Mesangial cell (primary cell): ENCODE results near the gene SAMD5.

DNA sequence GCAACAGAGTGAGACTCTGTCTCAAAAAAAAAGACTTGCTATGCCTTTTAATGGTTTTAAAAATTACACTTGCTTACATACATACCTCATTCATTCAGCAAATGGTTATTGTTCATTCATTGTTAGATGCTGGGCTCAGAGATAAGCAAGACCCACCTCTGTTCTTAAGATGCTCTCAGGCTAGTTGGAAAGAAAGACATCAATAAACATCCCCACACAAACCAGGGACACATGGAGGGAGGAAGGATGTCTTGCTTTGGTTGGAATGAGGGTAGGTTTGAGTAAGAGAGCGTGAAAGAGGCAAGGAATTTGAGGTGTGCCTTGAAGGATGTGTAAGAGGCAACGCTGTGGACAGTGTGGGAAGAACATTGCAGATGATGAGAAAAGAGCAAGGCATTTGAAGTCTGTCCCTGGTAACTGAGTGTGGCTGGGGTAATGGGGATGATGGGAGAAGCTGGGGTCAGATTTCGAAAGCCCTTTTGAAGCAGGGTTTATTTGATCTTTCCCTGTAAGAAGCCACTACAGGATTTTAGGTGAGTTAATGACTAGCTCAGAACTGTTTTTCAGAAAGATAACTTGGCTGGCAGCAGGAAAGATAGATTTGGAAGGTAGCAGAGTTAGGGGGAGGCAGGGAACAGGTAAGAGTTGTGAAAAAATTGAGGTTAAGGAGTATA, 17.5 kb downstream of the UTRN start:
- RAMPAGE, long total RNA = no peak

GRCh38 chr6:144325340-144325804, 40.2 kb downstream of the UTRN start:
- RAMPAGE, long total RNA = no peak

GRCh38 chr6:144565120-144565544, 280.0 kb downstream of the UTRN start:
- RAMPAGE, long total RNA = no peak

- RAMPAGE, long total RNA = no peak
Observed at GRCh38 chr6:144623670-144624469, 338.7 kb downstream of the UTRN start.

GRCh38 chr6:144977116-144978013, 692.2 kb downstream of the UTRN start:
- RAMPAGE, long total RNA = no peak

DNA sequence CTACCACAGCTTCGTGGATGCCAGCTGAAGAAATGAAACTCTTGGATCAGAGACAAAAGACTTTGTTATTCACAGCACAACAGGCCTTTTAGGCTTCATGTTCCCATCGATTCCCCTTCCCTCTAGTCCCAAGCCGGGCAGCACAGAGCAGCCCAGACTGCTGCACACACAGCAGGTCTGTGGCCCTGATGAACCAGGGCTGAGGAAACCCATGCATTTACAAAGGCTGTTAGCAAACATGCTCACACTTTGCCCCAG, 468.4 kb downstream of the EPM2A start:
- RAMPAGE, long total RNA = no peak

- RAMPAGE, long total RNA = no peak
Observed at GRCh38 chr6:145813571-145814593, 713 bp downstream of the FBXO30 start.

DNA sequence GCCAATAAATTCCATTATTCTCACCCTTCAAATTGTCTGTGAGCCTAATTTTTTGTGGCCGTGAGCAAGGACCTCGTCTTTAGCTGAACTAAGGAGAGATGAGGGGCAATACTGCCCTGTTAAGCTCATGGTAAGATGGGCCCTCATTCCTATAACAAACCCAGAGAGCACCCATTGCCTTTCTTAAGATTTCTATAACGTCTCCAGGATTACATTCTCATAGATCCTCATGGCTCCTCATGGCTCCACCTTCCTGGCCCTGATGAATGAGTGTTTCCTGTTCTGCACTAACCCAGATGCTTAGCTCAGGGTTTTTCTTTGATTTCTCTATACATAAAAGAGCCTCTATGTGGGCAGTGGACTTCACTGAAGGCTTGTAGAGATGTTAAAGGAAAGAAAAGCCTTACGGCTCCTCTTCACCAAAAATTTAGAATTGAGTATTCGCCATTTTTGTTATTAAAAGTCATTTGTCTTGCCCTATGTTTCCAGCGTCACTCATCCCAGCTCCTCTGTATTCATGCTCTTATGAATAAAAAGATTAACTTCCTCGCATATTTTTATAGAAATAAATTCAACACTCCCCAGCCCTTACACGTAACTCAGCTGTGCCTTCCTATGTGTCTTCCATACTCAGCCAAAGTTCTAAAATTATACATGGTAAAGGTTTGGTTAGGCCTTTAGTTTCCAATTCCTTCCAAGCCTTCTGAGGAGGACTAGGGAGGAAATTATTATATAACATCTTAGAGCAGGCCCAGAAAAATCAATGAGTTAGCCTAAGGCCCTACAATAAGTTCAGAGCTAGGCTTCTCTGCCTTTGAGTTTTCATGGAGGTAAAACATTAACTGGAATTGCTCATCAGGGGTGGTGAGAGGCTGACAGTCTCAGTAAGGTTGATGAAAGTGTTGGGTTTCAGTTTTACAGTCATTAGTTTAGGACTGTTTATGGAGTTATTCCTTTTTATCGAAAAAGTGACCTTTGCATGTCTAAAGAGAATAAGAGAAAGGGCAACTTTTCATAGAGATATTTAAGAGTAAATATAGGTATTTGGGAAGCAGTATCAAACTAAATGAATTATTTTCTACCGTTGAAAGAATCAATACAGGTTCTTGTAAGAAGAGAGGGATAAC, 285.7 kb downstream of the ADGB start:
- RAMPAGE, long total RNA = no peak

- RAMPAGE, long total RNA = no peak
Observed at GRCh38 chr6:146889253-146889644, 290.5 kb downstream of the ADGB start.

GRCh38 chr6:146913488-146914329, 290.5 kb upstream of the STXBP5 start:
- RAMPAGE, long total RNA = no peak

- RAMPAGE, long total RNA = no peak
Observed at GRCh38 chr6:147202267-147203348, 1.6 kb upstream of the STXBP5 start.

GRCh38 chr6:147211423-147211838, 7.2 kb downstream of the STXBP5 start:
- RAMPAGE, long total RNA = no peak

GRCh38 chr6:147238250-147239095, 34.3 kb downstream of the STXBP5 start:
- RAMPAGE, long total RNA = no peak

- RAMPAGE, long total RNA = no peak
Observed at GRCh38 chr6:147251471-147252202, 47.4 kb downstream of the STXBP5 start.

DNA sequence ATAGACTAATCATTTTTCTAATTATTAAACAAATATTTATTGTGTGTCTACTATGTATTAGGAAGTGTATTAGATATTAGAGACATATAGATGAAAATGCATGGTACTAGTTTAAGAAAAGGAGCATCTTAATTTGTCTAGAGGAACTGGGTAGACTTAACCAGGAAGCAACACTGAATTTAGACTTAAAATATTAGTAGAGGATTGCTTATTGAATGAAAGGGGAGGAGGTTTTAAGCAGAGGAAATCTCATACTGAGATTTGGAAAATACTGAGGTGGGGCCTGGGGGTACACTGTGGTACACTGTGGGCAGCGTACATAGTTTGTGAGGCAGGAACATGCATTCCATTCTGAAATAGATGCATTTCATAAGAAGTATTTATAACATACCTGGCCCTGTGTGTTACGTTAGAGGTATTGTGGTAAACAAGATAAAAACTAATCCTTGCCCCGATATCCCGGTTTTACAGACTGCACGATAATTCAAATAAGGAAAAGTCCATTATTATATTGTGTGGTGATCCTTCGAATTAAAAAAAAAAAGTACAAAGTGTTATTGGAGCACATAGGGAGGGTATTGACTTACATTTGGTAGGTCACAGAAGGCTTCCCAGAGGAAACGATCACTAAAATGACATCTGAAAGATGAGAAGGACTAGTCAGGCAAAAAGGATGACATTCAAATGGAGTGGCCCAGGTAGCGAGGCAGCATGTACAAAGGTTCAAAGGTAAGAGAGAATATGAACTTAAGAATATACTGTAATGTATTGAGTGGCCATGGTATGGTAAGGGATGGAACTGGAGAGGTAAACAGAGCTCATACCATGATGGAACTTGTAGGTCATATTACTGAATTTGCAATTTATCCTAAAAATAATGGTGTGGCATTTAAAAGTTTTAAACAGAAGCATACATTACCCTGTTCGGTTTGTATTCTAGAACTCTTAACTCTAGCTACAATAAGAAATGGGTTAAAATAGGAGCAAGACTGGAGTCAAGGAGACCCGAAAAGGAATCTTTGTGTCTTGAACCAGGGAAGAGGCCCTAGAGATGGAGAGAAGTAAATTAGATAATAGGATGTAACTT, 61.5 kb downstream of the STXBP5 start:
- RAMPAGE, long total RNA = no peak

GRCh38 chr6:147308418-147309218, 104.4 kb downstream of the STXBP5 start:
- RAMPAGE, long total RNA = no peak

- RAMPAGE, long total RNA = no peak
Observed at GRCh38 chr6:147317931-147318675, 113.9 kb downstream of the STXBP5 start.

DNA sequence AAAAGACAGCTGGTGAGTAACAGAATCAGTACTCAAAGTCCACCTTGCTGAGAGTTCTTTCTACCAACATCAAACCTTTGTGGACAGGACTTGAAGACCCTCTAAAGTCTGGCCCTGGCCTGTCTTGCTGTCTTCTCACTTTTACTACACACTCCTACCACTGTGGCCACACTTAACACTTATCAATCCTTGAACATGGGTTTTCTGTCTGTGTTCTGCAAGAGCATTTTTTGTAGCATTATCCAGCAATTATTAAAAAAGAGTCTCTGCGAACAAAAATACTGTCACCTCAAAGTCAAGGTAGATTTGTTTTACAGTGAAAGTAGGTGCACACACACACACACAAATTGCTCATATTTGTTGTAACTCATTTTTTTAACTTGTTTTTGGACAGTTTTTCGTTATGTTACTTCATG, 119.6 kb downstream of the STXBP5 start:
- RAMPAGE, long total RNA = no peak

DNA sequence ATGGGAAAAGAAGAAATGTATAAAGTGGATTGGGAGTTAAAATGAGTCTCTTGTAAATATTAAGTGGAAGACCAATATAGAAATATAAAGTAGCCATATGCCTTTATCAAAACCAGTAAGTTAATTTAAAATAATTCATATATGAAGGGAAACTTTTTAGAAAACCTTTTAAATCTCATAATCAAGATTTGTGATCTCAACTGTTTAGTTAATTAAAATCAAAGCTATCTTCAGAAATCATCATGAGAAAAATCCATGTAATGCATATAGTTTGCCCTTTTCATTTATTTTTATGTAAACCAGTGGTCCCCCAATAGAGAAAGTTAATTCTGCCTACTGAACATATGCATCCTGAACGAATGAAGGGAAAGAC, 132.5 kb downstream of the STXBP5 start:
- RAMPAGE, long total RNA = no peak

DNA sequence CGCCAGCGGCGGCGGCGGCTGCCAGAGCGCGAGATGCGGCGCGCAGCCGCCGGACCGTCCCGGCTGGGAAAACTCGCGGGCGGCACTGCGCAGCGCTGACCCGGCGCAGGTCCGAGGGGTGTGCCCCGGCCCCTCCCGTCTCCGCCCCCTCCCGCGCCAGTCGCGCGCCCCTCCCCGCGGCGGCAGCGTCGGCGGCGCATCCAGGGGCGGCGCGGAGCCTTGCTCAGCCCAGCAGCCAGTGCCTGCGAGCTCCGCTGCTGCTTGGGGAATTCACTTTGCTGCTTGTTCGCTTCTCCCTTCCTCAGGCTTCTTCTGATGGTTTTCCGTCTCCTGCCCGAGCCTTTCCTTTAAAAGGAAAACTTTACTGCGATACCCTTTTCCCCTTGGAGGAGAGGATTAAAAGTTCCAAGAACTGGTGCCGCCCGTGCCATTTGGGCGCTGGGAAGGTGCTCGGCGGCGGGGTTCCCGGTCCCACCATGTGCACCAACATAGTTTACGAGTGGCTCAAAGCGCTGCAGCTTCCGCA, at the start of gene SAMD5:
SAMD5 (plus strand) TSS at position 238 of the 526 bp plus-strand sequence.
- RAMPAGE, long total RNA = no peak